Mesenchymal stem cell of adipose (primary cell): Measurements from ENCODE around the genes ZC3H18, MVD and CBFA2T3.

GRCh38 chr16:88508973-88509993 is 56.2 kb downstream of the ZFPM1 start:
- CAGE, long polyA plus RNA = no peak

DNA sequence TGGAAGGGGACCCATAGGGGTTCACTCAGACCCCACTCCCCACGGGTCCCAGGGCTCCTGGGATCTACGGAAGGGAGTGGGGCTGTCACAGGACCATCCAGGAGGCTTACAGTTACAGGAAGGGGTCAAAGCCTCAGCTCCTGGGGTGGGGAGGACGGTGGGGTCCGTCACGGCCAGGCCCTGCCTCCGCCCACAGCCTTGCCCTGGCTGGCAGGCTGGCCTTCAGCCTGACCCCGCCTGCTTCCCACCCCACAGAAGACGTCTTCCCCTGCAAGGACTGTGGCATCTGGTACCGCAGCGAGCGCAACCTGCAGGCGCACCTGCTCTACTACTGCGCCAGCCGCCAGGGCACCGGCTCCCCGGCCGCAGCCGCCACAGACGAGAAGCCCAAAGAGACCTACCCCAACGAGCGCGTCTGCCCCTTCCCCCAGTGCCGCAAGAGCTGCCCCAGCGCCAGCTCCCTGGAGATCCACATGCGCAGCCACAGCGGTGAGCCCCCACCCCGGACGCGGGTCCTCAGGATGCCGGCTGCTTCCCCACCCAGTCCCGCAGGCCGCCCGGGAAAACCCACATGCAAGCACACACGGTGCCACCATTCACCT is 38.4 kb upstream of the ZC3H18 start:
- CAGE, long polyA plus RNA = no peak

DNA sequence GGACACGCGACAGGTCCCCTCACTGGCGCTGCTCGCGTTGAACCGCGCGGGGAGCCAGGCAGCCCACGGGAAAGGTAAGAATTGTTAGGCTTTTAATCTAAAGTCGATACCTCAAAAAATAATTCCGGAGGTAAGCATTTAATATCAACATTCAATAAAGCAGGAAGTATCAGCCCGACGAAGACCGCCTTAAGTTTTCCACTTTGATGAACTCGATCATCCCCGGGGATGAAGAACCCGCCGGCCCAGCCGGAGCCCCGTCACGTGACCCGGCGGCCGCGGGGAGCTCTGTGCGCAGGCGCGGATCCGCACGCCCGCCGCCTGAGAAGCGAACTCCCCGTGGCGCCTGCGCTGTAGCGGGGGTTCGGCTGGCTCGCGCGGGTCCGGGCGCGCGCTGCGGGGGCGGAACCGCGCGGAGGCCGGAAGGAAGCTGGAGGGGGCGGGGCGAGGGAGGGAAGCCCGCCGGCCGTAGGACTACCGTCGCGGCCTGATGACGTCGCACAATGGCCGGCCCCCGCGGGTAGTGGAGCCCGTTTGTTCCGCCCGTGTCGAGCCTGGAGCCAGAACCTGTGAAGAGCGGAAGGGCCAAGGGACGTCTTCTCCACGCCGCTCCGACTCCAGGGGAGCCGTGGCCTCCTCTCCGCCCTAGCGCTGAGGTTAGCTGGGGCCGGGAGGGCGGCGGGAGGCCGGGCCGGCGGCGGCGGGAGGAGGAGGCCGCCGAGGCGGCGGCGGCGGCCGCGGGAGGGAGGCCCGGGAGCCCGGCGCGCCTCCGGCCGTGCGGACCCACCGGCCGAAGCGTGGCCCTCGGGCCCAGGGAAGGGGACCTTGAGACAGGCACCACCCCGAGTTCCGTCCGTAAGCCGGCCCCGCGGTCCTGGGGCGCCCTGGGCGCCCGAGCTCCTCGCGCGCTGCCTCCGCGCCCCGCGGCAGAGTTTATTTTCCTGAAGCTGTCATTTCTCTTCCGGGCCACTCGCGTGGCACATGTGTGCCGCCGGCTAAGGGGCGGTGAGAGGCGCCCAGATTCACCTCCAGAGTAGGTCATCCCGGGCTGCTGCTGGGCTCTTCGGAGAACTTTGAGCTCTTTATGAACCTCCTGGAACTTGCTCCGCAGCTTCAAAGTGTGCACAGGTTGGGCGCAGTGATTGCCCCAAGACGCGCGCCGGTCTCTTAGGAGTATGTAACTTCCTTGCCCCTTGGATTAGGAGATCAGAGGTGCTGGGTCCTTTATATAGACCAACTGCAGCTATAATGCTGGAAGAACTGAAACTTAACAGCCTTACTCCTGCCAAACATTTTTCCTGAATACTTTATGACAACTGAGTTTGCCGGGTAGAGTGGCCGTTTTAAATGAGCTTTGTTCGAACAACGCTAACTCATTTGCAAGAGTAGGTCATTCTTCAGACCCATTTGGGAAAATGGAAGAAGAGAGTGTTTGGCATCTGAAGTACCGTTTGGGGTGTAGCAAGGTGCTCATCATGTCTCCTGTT is at the start of gene ZC3H18:
Gene ZC3H18, plus strand, starts transcription at position 493 of the 1,487 bp plus-strand sequence.
- CAGE, long polyA plus RNA = no peak

DNA sequence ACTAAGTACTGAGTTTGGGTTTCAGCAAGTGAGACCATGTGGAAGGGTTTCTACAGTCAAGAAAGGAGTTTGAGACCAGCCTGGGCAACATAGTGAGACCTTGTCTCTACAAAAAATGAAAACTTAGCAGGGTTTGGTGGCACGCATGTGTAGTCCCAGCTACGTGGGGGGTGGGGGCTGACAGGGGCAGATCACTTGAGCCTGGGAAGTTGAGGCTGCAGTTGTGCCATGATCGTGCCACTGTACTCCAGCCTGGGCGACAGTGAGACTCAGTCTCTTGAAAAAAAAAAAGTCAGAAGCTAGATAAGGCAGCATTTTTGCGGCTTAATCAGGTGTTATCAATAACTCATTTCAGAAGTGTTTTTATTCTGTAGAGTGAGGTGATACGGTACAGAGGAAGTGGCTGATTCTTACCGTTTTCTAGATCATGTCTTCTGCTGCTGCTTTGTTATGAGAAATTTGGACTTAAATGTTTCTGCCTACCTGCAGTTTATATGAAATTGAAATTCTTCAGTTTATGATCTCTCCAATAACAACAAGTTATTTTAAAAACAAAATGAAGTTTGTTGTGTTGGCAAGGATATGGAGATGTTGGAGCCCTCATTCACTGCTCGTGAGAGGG is 18.5 kb downstream of the ZC3H18 start:
- CAGE, long polyA plus RNA = no peak

- CAGE, long polyA plus RNA = no peak
These were observed 22.1 kb upstream of the IL17C start for GRCh38 chr16:88616053-88616961.

GRCh38 chr16:88662683-88663763 is at the start of gene MVD:
Gene MVD (minus strand): TSS chr16:88663091.
- CAGE, long polyA plus RNA = no peak

DNA sequence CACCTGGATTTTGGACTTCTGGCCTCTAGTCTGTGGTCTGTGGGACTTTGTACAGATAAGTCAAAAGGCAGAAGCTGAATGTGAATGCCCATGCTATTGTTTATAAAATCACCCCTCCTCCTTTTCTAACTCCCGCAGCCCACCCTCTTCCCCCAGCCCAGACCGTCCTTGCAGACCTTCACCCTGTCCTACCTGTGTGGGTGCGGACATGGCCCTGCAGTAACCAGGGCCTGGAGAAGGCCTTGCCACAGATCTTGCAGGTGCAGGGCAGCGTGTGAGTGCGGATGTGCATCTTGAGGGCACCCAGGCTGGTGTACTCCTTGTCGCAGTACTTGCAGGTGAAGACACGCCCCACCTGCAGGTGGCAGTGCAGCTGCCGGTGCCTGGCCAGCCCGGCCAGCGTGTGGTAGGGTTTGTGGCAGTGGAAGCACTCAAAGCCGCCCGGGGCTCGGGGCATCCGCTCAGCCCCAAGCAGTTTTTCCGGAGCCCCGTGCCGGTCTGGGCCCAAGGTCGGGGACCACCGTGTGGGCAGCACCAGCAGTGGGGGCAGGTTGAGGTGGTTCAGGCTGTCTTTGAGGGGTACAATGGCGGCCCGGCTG is 5.3 kb downstream of the SNAI3 start:
- CAGE, long polyA plus RNA = no peak

DNA sequence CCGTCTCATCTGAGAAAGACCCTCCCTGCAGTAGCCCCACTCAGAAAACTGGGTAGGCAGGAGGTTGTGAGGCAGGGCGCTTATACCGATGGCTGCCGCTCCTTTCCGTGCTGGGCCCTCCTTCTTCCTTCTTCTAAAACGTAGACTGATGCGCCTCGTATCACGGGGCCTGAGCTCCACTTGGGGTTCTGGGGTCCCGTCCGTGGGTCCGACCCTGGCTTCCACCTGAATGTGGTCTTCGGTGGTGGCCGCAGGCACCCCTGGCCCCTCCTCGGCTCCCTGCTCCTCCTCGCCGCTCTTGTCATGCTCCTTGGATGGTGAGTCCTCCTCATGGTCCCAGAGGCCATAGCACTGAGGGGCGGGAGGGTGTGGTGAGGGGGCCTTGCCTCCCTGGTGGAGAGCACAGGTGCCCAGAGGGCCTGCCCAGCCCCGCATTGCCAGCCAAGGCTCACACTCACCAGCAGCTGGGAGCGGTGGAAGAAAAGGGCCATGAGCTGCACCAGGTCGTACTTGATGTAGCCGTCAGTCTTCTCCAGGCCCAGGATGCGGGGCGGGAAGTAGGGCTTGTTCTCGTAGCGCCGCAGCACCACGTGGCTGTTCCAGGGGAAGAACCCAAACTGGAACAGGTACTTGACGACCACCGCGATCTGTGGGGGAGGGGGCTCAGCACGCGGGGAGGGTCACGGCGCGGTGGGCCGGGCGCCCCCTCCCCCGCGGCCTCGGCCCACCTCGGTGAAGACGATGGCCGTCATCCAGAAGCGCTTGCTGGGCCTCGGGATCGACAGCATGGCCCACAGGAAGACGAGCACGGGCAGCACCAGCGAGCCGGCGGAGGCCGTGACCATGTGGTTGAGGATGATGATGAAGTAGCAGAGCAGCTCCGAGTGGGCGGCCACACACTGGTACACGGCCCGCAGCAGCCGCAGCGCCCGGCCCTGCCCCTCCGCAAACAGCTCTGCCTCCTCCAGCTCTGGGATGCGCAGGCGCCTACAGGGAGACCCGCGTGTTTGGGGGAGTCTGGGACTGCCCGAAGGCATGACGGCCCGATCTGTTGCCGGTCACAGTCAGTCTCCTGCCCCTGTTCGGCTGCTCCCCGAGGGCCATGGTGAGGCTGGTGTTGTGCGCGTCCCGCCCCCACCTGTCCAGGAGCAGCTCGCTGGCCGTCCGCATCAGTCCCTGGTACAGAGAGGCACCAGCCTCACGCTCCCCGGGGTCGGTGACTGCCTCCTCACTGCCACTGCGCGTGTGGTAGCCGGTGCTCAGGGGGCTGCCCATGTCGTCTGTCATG is 15.2 kb downstream of the CTU2 start:
- CAGE, long polyA plus RNA = no peak

DNA sequence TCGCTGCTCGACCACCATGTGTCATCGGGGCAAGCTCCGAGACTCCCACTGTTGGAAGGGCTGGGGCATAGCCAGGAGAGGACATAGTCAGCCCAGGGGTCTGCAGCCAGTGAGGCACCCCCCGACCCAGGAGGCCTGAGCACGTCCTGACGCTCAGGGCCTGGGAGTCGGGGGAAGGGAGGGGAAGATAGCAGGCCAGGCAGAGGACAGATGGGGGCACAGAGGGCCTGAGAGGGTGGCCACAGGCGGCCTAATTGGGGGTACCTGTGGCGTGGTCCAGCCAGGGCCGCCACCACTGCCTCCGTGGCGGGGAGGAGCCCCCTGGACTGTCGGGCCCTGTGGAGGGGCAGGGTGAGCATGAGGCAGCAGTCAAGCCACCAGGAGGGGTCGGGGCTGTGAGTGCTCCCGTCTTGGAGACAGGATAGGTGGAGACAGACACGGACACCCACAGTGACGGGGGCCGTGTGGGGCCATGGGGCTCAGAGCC is 18.5 kb downstream of the CTU2 start:
- CAGE, long polyA plus RNA = no peak

DNA sequence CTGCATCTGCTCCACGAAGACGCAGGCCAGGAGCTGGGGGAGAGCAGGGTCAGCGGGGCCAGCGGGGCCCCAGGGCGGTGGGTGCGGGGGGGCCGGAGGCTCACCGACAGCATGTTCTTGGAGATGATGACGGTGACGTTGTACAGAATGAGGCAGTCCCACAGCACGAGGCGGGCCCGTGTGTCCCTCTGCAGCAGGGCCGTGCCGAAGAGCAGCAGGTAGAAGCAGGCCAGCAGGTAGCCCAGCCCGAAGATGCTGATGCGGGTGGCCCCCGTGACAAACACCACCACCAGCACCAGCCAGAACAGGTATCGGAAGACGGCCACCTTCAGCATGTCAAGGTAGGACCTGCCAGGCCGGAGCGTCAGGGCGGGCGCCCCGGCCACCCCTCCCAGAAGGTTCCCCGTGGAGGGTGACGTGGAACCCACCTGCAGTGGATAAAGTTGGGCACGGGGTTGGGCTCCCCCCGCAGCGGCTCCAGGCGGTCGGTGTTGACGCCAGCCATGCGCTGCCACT is 20.4 kb downstream of the CTU2 start:
- CAGE, long polyA plus RNA = no peak

DNA sequence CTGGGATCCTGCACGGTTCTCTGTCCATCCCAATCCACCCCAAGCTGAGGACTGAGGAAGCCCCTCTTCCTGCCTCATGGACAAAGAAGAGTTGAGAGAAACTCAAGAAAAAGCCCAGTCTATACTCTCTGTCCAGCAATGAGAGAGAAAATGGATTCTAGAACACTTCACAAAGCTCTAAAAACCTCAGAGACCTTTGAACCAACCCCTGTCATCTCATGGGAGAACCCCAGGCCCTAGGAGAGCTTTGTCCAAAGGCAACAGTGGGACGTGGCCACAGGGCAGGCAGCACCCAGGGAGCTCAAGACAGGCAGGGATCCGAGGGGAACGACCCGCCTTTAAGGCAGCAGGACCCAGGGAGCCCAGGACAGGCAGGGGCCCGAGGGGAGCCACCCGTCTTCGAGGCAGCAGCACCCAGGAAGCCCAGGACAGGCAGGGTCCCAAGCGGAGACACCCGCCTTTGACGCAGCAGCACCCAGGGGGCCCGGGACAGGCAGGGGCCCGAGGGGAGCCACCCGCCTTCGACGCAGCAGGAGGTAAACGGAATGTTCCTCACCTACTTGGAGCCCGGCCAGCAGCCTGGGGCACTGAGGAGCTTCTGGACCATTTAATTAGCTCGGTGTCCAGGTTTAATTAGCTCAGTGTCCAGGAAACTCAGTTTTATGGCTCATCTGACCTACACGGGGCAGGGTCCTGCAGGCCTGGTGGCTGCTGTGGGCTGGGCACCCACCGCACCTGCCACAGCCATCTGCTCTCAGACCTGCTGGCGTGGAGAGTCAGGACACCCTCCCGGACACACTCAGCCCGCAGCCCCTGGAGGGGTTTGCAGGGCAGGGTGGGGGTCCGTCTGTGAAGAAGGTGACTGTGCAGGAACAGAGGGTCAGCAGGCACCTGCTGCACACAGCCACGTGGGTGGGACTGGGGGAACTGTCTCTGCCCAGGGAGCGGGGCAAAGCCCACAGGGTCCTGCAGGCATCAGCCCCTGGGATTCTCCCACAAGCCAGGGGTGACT is 24.5 kb downstream of the PIEZO1 start:
- CAGE, long polyA plus RNA = no peak

DNA sequence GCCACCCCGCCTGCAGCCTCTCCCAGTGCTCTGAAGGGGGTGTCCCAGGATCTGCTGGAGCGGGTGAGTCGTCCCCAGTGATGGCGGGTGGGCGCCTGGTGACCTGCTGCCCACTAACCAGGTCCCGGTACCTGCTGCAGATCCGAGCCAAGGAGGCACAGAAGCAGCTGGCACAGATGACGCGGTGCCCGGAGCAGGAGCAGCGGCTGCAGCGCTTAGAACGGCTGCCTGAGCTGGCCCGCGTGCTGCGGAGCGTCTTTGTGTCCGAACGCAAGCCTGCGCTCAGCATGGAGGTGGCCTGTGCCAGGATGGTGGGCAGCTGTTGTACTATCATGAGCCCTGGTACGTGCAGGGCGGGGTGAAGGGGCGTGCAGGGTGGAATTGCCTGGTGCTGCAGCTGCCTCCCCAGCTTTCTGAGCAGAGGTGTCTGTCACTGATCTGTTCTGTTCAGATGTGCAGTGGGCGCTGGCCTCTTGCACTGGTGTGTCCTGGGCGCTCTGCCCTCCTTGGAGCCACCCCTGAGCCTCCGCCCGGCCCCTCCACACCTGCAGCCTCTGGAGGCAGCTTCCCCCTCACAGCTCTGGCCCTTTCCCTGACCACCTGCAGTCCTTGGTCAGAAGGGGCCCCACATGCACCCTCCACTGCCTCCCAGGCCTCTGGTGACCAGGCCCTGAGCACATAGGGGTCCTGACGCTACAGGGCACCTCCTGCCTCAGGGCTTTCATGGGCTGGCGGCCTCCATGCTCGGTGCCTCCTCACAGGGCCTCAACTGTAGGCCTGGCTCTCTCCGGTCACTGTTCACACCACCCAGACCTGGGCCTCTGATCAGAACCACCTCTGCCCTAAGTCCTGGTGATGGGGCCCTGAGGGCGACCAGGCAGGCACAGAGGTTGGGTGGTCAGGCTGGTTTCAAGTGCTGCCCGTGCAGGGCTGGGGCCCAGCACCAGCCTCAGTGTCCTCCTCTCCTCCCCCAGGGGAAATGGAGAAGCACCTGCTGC is 3.9 kb downstream of the CDT1 start:
- CAGE, long polyA plus RNA = no peak

DNA sequence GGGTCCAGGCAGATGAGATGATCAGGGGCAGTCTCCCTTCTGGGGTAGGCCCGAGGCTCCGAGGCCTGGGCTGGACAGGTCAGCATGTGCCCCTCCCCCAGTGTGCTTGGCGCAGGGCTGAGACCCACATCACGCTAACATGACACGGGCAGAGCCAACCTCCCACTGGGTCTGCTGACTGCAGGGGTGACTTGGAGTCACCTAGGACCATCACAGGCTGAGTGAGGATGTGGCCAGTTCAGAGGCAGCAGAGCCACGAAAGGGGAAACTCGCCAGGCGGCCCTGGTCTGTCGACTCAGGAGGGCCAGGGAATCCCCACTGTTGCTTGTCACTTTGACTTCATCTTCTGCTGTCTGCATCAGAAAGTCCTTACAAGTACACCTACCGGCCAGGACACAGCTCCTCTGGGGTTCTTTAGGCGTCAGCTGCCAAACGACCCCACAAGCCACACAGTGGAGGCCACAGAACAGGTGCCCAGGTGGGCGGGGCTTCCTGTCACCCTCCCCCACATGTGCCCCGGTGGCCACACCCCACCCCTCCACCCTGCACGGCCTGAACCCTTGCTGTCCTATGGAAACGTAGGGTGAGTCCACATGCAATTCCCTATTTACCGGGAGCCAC is 2.2 kb downstream of the GALNS start:
- CAGE, long polyA plus RNA = no peak

GRCh38 chr16:88882481-88883030 is 16.1 kb upstream of the PABPN1L start:
- CAGE, long polyA plus RNA = no peak

- CAGE, long polyA plus RNA = no peak
These were observed 37.0 kb downstream of the CBFA2T3 start for GRCh38 chr16:88939834-88940586.

DNA sequence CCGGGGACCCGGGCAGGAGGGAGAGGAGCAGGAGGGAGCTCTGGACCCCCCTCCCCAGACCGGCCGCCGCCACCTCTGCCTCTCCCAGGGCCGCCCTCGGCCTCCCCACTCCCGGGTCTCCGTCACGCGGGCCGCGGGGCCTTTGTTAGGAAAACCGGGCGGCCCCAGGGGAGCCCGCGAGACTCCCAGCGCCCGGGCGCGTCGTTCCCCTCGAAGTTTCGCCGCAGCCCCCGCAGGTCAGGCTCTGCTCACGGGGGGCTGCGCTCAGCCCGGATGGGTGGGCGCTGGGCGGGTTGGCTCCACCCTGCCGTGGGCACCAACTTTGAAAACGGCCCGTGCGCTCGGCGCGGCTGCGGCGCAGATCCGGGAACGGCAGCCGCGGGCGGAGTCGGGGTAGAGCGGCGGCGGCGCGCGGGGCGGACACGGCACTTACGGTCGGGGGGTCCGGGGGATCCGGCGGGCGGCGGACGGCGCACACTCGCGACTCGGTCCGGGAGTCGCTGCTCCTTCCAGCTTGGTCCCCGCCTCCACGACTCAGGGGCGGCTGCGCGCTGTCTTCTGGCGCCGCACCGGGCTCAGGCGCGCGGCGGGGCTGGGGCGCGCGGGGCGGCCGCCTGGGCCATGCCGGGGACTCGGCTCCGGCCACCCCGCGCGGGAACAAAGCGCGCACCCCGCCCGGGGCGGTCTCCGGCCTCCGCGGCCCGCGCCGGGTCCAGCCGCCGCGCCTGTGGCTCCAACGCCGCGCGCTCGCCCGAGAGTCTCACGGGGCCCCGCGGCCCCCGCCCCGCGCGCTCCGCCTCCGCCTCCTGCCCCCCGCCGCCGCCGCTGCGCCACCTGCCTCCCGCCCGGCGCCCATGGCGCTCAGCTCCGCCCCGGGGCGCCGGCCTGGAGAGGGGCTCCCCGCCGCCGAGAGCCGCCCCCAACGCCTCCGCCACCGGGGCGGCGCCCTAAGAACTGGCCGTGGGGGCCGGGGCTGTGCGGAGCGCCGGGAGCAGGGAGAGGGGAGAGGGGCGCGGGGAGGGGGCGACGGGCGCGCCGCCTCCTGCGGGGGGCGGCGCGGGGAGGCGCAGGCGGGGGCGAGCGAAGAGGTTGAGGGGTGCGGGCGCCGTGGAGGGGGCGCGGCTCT is 36.1 kb downstream of the CBFA2T3 start:
- CAGE, long polyA plus RNA = no peak

DNA sequence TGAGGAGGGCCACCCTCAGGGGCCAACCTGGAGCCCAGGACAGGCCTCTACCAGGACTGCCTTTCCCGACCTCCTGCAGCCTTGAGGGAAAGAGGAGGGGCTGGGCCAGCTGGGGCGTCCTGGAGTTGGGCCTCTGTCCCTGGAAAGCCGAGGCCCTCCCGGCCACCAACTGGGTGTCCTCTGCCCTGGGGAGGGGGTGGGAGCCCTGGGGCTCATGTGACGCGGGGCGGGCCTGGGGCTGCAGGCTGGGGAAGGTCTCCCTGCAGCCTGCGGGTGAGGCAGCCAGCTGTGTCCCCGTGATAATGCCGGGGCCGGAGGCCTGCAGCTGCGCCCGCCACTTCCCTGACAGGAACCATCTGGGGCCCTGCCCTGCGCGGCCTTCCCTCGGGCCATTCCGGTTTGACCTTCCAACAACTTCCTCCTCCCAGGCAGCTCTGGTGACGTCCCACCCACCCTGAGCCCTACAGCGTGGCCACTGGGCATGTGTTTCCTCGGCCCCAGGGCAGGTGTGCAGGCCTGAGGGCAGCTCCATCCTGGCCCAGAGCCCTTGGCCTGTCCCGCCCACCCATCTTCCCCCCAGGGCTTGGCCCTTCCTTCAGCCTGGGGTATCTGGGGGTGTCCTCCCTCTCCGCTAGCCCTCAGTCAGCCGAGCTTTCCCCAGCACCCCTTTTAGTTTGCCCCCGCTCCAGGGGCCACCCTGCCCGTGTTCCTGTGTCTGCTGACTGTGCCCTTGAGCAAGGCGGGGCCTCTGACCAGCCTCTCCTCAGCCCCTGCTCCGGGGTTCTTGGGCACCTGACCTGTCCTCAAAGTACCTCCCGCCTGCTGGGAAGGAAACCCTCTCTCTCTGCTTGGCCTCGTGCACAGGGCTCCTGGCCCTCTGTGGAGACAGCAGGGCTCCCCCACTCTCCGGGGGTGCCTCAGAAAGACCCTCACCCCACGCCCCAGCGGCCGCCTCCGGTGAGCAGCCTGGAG is at the start of gene CBFA2T3:
Gene CBFA2T3, minus strand, starts transcription at position 401 of the 972 bp plus-strand sequence.
- CAGE, long polyA plus RNA = no peak

GRCh38 chr16:89113596-89114312 is 20.1 kb downstream of the ACSF3 start:
- CAGE, long polyA plus RNA = no peak

DNA sequence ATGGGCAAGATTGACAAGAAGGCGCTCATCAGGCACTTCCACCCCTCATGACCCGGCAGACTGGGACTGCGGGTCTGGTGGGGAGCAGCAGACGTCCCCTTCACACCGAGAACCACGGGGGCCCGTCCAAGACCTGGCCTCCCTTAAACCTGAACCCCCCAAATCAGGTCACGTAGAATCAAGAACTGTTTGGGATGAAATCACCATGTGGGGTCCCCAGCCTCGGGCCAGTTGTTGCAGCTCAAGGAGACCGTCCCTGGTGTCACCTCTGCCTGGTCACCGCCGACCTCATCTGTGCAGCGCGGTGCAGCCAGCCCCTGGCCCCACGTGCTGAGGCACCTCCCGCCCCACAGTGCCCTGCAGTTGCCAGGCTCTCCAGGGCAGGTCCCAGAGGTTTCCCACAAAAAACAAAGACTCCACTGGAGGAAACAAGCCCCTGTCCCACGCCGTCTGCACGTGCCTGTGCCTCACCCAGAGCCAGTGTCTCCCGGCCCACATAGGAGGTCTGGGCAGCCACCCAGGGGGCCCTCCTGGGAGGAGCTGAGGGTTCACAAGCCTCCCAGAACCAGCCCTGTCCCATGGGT is 17.3 kb upstream of the CDH15 start:
- CAGE, long polyA plus RNA = no peak

DNA sequence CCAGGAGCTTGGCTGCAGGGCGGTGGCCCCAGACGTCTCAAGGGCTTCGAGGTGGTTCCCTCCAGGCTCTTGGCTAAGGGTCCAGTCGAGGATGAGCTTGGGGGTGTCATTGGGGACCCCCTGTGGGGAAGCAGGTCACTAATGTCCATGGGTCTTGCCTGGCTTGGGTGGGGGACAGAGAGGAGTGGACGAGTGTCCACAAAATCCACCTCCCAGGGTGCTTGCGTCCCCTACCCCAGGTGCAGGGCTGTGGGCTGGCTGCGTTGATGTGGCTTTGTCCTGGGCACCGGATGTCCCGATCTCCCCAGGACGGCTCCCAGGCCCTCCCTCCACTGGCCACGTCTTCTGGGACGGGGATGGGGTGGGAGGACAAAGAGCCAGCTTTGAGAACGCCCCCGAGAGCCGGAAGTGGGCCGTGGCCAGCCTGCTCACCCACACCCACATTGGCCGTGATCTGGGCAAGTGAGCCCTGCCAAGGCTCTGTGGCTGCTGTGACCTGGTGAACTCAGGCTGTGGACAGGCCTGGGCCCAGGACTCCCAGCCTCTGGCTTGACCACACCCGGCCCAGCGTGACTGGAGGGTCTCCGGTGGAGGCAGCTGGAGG is 3.2 kb downstream of the CDH15 start:
- CAGE, long polyA plus RNA = no peak